Skin of body (tissue), 2 donors: ENCODE measurements around a stretch of chr13.

DNA sequence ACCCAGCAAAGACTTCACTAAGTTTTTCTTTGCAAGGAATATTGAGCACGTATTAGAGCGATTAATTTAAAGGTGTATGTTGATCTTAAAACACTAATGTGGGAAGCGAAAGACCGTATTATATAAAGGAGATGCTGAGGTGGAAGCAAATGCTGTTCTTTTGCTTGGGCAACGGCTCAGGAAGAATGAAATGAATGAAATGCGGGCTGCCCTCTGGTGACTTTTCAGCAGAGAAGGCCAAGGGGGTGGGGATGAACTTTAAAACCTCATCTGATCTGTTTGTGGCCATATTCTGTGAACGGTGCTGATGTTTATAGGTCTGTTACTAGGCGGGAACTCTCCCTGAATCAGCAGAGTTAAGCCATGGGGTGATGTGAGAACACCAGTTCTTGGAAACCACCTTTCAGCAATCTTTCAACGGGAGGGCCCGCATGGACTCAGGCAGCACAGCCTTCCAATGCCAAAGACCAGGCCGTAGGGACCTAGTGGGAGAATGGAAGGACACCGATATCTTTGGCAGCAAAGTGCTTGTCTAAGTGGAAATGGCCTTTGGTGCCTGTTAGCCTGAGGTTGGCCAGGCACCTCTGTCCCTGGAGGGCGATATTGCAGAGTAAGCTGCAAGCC, 56.9 kb downstream of the ERCC5 start:
- RAMPAGE, long total RNA, result no peak

DNA sequence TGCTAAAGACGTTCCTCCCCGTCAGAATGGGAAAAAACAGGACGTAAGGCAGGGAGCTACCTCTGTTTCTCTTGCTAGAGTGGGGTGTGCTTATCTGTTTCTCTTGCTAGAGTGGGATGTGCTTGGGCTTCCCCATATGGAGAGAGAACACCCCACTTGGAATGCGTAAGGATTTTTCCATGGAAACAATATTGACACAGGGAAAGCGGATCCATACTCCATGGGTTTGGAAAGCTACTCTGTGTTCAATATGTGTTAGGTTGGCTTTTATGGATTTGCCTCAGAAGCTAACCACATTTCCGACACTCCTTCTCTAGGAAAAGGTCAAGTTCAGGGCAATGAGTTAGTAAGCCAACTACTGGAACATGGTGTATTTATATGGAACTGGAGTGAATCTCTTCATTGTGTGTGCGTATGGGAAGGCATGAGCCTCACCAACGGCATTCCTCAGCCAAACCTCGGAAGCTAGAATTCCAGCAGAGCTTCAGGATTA, 948.9 kb upstream of the SLC10A2 start:
- RAMPAGE, long total RNA, result no peak

DNA sequence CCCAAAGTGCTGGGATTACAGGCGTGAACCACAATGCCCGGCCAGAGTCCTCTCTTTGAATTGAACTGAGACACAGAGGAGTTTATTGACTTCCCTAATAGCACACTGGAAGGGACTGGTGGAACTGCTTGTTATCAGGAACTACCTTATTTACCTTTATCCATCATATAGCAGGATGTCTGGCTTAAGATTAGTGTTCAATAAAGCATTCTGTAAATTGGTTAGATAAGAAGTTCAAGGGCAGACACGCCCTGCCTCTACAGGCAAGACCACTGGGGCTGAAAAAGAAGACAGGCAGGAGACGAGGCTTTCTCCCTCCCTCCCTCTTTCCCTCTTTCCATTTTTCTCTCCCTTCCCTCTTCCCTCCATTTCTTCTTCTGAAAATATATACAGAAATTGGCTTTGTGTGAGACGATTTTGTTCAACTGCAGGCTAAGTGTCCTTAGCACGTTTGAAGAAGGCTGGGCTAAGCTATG, 456.1 kb downstream of the DAOA start:
- RAMPAGE, long total RNA, result no peak

- RAMPAGE, long total RNA, result no peak
Measured at GRCh38 chr13:106099826-106100056, 435.7 kb downstream of the EFNB2 start.

- RAMPAGE, long total RNA, result no peak
Measured at GRCh38 chr13:106213026-106213296, 322.5 kb downstream of the EFNB2 start.

DNA sequence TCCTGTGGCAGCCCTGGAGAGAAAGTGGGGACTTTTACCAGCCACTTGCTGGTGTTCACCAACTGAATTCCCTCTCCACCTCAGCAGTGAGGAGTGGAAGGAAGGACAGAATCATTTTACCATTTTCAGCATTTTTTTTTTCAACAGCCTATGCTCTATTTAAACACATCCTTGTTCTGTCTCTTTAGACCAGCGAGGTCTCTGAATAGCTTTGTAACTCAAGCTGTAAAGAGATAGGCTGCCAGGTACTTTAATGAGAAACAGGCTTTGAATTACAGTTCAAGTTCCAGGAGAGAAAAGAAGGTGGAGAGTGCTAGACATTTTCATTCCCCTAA, 38.9 kb downstream of the EFNB2 start:
- RAMPAGE, long total RNA, result no peak

DNA sequence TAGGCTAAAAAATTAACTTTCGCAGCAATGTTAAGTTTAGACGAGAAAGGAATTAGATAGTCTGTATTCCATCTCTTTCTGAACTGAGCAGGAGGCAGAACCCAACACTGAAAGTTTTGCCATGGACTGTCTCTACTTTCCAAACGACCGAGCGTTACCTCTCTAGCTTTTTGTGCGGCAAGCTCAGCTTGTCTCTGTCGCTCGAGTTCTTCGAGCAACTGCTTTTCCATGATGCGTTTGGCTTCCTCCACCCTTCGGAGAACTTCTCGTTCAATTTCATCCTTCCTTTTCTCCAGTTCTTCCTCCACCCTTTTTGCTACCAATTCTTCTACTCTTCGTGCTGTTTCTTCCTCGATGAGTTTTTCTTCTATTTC, 8.7 kb downstream of the ARGLU1 start:
- RAMPAGE, long total RNA, result no peak

DNA sequence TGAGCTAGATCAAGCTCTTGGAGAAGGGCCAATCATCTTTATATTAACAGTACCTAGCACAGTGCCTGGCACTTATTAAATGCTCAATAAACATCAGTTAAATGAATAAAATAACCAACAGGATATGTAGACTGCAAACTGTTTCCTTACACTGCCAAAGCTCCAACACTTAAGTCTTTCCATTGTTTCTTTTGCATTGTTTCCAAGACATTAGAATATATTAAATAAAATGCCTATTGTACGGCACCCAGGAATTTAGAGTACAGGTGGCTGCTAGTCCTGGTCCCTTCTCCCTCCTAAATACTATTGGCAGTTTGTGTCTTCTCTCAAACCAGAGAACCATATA, 2.5 kb downstream of the ARGLU1 start:
- RAMPAGE, long total RNA, result no peak

- RAMPAGE, long total RNA, result no peak
Measured at GRCh38 chr13:106623593-106624258, 55.8 kb upstream of the ARGLU1 start.

GRCh38 chr13:106701592-106702741, 134.0 kb upstream of the ARGLU1 start:
- RAMPAGE, long total RNA, result no peak

GRCh38 chr13:106905791-106906403, 338.0 kb upstream of the ARGLU1 start:
- RAMPAGE, long total RNA, result no peak

DNA sequence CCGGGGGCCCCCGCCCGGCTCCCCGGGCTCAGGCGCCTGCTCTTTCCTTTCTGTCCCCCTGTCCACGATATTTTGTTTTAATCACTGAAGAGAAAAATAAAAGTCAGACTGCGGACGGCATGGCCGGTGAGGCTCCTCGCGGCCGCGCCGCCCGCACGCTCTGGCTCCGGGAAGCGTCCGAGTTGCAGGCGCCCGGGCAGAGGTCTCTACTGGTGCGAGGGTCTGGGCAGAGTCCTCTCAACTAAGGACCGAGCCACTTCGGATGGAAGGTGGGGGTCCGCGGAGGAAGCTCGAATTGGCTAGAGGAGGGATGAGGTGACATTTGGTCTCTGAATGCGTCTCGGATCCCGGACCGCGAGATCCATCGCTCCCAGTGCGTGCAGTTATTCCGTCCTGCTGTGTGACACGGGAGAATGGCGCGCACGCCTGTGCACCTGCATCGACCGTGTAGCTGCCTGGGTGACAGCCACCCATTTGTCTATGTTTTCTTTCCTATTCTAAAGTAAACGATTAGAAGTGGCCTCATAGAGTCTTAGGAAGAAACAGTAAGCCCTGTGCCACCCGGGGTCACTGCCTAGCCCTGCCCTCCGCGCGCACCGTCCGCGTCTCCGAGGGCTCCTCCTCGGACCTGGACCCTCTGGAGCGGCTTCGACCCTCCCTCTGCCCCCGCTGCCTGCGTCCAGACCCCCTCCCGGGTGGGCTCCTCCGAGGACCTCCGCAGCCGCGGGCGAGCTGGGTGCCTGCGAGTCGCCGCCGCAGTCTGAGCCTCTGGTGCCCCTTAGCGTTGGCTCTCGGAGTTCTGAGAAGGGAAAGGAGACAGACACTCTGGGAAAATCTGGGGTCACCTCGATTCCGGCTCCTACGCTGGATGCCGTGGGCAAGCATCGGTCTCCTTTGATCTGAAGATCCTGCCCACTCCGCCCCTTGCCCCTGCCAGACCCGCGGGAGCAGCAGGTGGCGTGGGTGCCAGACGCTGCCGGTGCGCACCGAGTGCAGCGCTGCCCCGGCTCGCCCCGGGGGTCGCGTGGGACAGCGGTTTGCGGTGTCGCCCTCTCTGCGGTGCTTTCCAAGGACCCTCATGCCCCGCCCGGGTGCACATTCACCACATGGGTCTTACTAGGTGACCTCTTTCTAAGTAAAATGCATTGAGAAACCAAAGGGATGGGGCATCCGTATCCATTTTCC, 722 bp upstream of the NALF1 start:
- RAMPAGE, long total RNA, result no peak

DNA sequence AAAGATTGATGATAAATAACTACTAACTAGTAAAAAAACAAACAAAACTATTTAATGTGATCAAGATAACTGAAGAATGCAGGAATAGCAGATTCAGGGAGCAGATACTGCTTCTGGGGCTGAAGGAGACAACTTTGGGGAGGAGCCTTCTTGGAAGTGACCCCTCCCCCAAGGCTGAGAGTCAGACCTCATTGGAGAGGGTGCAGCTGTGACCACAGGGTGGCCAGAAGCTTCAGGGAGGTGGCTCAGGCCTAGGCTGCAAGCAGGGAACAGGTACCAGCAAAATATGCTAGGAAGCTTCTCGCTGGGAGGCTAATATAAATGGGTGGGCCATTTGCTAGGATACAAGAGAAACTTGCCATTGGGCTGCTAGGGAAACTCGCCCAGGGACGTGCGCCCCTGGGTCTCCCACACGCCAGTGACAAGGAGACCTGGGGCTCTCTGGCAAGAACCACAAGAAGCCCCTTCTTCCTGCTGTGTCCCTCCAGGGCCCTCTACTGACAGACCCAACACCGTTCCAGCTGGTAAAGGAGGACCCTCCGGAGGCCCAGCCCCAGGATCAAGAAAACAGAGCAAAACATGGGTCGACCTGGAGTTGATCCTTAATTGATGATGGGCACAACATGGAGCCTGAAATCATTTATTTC, 150.0 kb downstream of the MYO16 start:
- RAMPAGE, long total RNA, result no peak

- RAMPAGE, long total RNA, result no peak
Measured at GRCh38 chr13:108961560-108961759, 332.0 kb downstream of the MYO16 start.

- RAMPAGE, long total RNA, result no peak
Measured at GRCh38 chr13:109140828-109141278, 511.4 kb downstream of the MYO16 start.

DNA sequence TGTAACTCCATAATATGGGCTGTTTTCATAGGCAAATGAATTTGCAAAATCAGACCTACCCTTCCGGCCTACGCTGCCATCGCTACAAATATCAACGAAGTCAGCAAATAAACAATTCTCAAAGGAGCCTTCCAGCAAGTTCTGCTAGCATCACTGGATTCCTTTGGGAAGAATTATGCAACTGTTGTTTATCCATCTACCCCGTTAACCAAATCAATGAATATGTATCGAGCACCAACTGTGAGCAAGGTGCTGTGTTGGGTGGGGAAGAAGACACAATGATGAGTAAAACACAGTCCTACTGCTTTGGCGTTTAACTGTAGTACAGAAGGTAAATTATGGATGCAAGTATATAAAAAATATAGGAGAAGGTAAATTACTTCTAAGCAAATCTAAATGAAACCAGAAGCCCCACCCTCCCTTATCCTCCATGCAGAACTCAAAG, 396.3 kb downstream of the IRS2 start:
- RAMPAGE, long total RNA, result no peak

GRCh38 chr13:109408385-109409573, 377.6 kb downstream of the IRS2 start:
- RAMPAGE, long total RNA, result no peak

- RAMPAGE, long total RNA, result no peak
Measured at GRCh38 chr13:109576181-109576554, 210.2 kb downstream of the IRS2 start.

- RAMPAGE, long total RNA, result no peak
Measured at GRCh38 chr13:109755147-109756107, 31.0 kb downstream of the IRS2 start.

DNA sequence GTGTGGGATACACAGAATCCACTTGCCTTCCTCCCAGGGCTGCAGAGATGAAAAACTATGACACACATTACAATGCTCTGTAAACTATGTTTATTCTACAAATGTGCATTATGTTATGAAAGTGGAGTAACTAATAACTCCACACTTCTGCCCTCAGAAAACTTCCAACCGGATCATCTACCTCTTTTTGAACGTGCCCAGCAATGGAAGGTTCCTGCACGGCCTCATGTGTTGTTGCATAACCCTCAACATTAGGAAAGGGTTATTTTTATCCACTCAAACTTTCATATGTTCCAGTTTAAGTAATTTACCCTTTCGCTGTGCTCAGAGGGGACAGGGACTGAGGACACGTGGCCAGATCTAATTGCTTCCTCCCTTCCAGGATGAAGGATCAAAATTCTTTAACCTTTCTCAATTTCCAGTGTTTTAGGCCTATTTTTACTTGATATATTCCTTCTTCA, 29.6 kb downstream of the IRS2 start:
- RAMPAGE, long total RNA, result no peak